Ascending aorta (tissue), 1 donor: Measurements from ENCODE around the gene ANKRD16.

GRCh38 chr10:4851653-4852435 is 25.8 kb downstream of the AKR1E2 start:
- PRO-cap, result no peak

- PRO-cap, result no peak
Observed at GRCh38 chr10:5020199-5020664, 16.6 kb upstream of the AKR1C2 start.

GRCh38 chr10:5197737-5198088 is 1.1 kb downstream of the AKR1C4 start:
- PRO-cap, result no peak

- PRO-cap, result no peak
Observed at GRCh38 chr10:5199114-5199917, 2.7 kb downstream of the AKR1C4 start.

GRCh38 chr10:5254528-5254841 is 57.8 kb downstream of the AKR1C4 start:
- PRO-cap, result no peak

- PRO-cap, result no peak
Observed at GRCh38 chr10:5297212-5297957, 67.4 kb upstream of the UCN3 start.

GRCh38 chr10:5458229-5458478 is 41.2 kb downstream of the CALML5 start:
- PRO-cap, result no peak

DNA sequence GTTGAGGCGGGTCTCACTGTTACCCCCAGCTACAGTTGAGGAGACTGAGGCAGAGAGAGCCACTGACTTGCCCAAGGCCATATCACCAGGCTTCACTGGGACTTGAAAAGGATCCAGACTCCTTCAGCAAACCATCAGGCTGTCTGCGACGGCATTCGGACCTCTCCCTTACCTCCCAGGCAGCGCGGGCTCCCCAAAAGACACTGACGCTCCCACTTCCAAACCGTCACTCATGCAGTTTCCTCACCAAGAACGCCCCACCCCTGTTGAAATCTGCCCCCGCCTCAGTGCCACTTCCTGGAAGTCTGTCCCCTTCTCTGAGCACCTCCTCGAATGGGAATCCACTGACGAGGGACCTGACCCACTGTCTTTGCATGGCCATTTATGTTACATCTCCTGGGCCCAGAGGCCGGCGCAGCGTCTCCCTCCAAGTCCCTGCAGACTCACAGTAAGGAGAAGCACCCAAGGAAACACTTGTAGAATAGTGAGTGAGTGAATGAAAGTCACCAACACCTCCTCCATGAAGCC is 11.9 kb downstream of the CALML5 start:
- PRO-cap, result no peak

GRCh38 chr10:5498215-5498666 is 1.1 kb downstream of the CALML5 start:
- PRO-cap, result no peak

- PRO-cap, result no peak
Observed at GRCh38 chr10:5509450-5509950, 10.1 kb upstream of the CALML5 start.

- PRO-cap, result no peak
Observed at GRCh38 chr10:5640370-5640904, 26.0 kb downstream of the ASB13 start.

- PRO-cap, result no peak
Observed at GRCh38 chr10:5693655-5694173, 9.1 kb downstream of the TASOR2 start.

GRCh38 chr10:5698304-5698838 is 13.7 kb downstream of the TASOR2 start:
- PRO-cap, result no peak

DNA sequence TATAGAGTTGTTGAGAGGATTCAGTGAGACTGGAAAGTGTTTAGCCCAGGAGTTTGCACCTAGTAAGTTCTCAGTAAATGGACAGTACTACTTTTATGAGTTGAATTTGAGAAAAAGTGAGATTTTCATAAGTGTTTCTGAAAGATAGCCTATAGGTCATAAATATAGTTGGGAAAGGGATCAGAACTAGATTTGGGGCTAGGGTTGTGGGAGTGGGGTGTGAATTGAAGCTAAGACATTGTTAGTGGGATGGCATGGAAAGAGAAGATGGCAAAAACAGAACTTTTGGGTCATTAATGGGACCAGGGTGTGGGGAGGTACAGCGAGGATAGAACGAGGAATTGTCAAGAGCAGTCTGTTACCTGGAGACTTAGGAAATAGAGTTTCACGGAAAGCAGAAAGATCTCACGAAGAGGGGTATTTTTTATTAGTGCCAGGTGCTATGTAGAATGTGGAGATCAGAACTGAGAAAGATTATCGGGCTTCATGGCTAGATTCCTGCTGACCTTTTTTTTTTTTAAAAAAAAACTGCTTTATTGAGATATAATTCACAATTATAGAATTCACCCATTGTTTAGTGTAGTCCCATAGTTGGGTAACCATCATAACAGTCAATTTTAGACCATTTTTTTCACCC is 30.2 kb downstream of the TASOR2 start:
- PRO-cap, result no peak

- PRO-cap, result no peak
Observed at GRCh38 chr10:5730620-5731787, 46.4 kb downstream of the TASOR2 start.

GRCh38 chr10:5748830-5749508 is 64.3 kb downstream of the GDI2 start:
- PRO-cap, result no peak

DNA sequence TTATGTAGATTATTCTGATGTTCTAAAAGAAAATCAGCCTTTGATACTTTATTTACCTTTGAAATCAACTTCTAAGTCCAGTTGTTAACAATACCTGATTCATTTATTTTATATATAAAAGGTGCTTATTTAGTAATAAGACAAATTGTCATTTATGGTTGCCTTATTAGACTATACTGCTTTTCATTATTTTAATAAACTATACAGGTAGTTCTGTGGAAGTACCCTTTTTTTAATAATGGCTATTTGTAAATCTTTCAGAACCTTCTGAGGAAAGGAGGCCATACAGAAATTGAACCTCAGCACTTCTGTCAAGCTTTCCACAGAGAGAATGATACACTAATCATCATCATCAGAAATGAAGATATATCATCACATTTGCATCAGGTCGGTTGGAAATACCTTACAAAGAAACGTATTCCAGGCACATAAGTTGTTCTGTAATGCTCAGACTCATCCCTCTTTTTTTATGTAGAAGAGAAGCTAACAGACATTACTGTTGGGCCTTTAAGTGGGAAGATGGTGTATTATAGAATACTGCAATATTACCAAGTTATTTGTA is 56.8 kb downstream of the GDI2 start:
- PRO-cap, result no peak

DNA sequence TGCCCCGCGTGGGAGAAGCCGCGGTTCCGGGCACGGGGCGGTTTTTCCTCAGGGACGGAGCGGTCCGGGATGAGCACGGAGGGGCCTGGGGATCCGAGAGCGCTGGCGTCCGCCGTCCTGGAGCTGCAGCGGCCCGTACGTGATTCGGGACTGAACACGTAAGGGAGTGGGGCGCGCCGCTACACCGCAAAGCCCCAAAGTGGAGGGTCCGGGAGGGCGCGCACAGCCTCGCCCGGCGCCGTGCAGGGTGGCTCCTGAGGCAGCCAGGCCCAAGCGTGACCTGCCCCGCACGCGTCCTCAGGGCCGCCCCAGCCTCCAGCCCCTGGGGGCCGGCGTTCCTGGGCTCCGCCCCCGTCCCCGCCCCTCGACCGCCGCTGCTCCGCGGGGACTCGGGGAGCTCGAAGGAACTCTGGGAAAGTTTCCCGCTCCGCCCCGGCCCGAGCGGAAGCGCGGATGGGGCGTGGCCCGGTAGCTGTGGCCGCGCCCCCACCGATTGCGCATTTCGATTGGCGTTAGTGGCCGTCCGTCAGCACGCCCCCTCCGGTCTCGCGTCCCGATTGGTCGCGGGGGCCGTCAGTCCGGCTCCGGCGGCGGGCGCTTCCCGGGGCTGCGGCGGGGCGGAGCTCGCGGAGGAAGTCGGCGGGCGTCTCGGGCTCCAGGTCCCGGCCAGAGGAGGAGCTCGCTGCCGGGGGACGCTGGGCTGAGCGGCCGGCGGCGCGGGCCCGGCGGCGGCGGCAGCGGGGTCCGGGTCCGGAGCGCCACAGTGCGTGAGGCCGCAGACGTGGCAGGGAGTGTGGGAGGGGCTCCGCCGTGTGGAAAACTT is at the start of gene ANKRD16:
Gene ANKRD16 (minus strand): TSS at position 310 of the 823 bp plus-strand sequence.
- PRO-cap, result bidirectional peak, plus-strand start at position 669 of the sequence, minus-strand start at position 271 of the sequence

- PRO-cap, result no peak
Observed at GRCh38 chr10:5895471-5896243, 5.6 kb downstream of the FBH1 start.

DNA sequence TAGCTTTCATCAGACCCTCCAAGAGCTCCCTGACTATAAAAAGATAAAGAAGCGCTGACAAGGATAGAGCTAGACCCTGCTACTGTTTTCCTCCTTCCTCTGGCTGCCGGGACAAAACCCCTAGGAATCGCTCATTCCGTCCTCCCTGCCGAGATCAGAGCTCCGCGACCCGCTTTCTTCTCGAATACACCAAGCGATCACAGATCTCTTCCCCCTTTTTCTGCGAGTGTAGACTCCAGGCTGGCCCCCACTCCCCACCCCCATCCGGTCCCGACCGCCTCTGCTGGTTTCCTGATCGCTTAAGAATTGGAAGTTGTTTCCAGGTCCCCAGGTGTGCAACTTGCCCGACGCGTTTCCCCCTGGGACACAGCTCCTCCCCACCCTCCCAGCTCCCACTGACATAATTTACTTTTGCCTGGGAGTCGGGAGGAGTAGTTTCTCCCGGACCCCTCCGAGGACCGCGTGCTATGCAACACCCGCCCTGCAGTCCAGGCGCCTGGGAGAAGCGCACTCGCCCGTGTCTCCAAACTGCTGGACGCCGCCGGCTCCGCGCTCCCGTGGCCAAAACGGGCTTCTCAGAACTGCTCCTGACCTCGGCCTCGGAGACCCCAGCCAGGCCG is 693 bp downstream of the IL15RA start:
- PRO-cap, result bidirectional peak, plus-strand start at position 310 of the sequence, minus-strand start at position 182 of the sequence